GM12891 (cell line): ENCODE data around the gene TMCC3.

GRCh38 chr12:92912240-92912760 lies 16.8 kb downstream of the EEA1 start:
- RRBS = no CpG with 5 or more reads among the region's 3 CpGs

DNA sequence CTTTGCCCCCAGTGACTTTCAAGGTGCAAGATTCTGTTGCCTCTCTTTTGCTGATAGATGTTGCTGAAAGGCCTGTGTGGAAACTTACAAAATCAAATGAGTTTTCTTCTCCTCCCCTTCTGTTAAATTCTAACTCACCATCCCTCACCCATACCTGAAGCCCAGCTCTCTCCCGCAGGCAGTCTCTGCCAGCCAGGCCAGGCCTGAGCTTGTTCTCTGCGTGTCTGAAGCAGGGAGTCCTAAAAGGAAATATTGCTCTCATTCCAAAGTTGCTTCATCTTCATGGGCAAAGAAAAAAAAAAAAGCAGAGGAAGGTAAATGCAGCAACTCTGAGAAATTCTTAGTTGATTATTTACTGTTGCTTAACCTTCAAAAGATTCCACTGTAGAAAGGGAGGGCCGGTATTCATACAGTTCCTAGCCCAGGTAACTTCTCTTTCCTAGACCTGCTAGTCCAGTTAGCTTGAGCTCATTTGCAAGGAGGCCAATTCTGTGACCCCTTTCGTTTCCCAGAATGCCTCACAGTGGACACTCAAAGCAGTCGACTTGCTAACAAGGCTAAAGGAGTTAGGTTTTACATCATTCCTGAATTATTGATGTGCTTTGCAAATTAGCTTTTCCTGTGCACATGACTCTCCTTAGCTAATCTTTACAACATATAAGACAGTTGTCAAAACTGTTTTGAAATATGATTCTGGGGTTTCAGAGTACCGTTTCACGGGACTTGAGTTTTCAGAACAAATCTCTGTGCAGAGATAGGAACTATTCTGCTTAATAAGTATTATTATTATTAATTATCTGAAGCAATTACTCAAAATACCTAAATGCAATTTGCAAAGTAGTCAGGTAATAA lies 193.6 kb upstream of the EEA1 start:
- RRBS = no CpG with 5 or more reads among the region's 7 CpGs

DNA sequence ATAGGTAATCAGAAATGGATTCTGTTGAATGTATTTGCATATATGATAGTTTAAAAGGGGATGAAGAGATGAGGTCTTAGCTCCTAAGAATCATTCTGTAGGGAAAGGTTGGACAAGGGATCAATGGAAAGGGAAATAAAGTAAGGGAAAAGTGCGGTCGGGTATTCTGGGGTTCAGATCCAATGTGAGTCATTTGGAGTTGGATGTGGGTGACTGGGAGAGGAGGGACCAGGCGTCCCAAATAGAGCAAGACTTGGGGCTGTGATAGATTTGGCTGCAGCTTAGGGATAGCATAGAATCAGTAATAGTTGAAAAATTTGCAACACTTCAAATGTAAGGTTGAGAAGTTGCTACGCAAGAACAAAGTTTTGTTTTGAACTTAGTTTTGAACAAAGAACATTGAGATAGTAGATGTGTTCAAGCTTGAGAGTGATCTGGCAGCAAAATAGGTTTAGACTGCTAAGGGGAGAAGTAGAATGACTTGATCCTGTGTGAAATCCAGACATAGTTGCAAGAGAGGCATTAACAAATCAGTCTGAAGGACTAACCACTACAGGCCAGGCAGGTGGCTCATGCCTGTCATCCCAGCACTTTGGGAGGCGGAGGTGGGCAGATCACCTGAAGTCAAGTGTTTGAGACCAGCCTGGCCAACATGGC lies 3.8 kb downstream of the NUDT4 start:
- RRBS = no CpG with 5 or more reads among the region's 5 CpGs

DNA sequence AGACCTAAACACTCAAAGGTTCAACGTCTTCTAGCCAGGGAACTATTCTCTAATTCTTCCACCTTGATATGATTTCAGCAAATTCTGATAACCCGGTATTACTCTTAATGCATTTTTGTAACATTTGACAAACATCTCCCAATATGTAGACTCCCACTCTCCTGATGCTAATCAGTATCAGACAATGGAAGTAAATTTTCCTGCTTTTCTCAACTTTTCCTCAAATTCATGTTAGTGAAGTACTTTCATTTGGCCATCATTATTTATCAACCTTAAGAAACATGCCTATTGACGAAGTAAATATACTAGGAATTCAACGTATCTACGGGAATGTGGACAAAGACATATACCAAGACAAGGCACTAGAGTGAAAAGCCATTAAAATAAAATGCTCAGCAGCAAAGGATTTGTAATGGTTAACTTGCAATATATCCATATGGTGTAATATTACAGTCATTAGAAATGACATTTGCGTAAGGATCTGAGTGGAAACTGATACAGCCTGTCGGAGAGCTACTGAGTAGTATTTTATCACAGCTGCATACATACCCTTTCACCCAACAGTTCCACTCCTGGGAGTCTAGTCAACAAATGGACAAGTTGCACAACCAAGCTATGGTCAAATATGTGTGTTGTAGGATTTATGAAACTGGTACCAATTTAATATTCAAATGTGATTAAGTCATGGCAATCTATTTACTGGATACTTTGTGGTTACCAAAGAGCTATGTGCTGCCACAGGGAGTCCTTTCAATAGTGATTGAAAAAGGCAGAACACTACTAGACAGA lies 26.4 kb downstream of the NUDT4 start:
- RRBS = no CpG with 5 or more reads among the region's 7 CpGs

GRCh38 chr12:93570697-93571377 lies 1.6 kb upstream of the SOCS2 start:
- RRBS = 2% methylated on average over 23 of the region's 85 CpGs

DNA sequence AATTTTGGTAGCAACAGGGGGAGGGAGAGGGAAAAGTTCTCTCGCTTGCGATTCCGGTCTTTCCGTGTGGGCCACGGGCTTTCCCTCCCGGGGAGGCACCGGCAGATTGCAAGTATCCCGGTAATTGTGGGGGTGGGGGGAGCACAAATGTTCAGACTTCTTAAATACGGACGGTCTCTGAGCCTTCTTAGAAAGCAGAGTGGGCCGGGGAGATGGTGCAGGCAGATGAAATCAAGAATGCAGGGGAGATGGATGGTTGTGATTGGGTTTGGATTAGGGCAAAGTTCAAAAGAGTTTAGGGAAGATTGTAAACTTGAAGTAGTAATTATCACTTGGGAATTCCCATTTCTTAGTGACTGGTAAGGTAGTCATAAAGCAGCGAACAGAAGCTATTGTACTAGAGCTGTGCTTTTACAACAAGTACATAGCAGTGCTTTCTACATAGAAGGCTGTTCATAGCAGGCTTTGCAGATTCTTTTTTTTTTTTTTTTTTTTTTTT lies 1.3 kb downstream of the SOCS2 start:
- RRBS = 21% methylated on average over 3 of the region's 12 CpGs

- RRBS = 40% methylated on average over 4 of the region's 16 CpGs
Observed at GRCh38 chr12:93574229-93575305, 2.1 kb downstream of the SOCS2 start.

- RRBS = no CpG with 5 or more reads among the region's 5 CpGs
Observed at GRCh38 chr12:93727815-93728261, 50.7 kb downstream of the CRADD start.

- RRBS = no CpG with 5 or more reads among the region's 5 CpGs
Observed at GRCh38 chr12:93760461-93761106, 83.4 kb downstream of the CRADD start.

GRCh38 chr12:93848230-93848707 lies 171.1 kb downstream of the CRADD start:
- RRBS = no CpG with 5 or more reads among the region's 7 CpGs

DNA sequence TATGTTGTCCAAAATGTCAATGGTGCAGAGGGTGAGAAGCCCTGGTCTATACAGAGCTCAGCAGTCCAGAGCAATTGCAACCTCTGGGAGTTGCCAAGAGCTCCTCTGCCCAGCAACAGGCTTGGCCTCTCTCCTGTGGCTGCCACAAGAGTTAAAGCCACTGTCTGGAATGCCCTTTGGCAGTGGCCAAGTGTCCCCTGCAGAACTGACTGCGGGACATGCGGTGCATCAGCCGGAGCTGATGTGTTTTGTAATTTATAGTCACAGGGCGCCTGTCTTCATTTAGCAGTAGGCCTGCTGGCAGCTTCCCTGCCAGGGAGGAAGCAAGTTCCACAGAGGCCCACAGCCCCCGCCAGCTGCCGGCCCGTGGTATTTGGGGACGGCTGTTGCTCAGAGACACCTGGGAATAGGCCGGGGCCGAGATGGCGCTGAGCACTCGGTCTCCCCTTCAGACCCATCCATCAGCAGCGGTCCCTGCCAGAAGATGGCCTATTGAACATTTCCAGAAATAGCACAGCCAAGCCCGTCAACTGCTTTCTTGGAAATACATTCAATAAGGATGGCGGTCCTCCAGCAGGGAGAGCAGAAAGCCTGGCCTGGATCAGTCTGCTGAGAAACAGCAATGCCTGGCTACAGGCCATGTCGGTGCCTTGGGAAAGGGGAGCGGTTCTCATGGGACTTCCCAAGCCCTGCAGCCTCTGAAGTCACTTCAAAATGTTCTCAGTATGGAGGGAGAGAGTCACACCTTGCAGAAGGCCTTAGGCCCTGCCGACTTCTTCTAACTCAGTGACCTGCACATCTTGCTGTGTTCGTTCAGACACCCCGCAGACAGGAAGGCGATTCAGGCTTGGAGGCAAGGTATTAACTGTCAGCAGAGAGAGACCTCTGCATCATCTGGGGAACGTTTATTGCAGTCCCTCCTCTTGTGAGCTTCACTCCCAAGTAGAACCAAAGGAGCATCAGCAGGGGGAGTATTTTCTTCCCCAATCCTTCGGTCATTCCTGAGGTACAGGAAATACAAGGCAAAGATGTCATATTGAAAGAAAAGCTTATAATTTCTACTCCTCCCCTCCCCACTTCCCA lies 217.5 kb downstream of the CRADD start:
- RRBS = no CpG with 5 or more reads among the region's 23 CpGs

- RRBS = no CpG with 5 or more reads among the region's 16 CpGs
Observed at GRCh38 chr12:93990761-93991501, 157.4 kb upstream of the PLXNC1 start.

DNA sequence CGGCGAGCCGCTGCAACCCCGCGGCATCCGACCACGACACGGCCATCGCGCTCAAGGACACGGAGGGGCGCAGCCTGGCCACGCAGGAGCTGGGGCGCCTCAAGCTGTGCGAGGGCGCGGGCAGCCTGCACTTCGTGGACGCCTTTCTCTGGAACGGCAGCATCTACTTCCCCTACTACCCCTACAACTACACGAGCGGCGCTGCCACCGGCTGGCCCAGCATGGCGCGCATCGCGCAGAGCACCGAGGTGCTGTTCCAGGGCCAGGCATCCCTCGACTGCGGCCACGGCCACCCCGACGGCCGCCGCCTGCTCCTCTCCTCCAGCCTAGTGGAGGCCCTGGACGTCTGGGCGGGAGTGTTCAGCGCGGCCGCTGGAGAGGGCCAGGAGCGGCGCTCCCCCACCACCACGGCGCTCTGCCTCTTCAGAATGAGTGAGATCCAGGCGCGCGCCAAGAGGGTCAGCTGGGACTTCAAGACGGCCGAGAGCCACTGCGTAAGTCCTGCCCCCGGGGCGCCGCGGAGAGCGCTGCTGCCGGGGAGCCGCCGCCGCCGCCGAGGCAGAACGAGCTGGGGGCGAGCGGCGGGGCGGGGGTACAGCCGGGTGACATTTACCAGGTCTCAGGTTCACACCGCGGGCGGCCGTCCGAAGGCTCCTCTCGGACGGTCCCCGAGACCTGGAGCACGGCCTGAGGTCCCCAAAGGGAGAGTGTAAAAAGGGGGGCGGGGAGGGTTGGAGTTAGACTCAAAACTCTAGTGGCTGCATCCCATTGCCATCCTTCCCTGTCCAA lies 1.4 kb downstream of the PLXNC1 start:
- RRBS = 1% methylated on average over 12 of the region's 78 CpGs

DNA sequence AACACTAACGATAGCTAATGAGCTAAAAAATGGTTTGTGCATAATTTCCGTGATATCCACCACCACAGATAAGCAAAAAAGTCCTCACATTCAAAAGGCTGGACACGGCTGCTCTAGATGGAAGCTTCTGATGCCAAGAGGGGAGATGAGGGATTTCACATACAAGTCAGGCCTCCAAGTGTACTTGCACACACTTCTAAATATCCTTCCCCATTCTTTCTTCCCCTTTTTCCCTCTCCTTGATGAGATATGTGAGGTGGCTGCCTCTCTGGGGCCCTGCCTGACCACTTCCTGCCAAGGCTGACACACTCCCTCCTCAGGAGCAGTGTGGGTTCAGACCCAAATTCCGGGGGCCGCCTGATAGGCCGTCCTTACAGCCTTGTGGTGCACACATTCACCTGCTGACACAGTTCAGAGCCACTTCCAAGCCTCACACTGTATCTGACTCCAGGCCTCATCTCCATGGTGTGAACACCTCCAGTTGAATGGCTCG lies 96.4 kb downstream of the PLXNC1 start:
- RRBS = no CpG with 5 or more reads among the region's 7 CpGs

- RRBS = no CpG with 5 or more reads among the region's 10 CpGs
Observed at GRCh38 chr12:94254403-94255230, 106.2 kb downstream of the PLXNC1 start.

DNA sequence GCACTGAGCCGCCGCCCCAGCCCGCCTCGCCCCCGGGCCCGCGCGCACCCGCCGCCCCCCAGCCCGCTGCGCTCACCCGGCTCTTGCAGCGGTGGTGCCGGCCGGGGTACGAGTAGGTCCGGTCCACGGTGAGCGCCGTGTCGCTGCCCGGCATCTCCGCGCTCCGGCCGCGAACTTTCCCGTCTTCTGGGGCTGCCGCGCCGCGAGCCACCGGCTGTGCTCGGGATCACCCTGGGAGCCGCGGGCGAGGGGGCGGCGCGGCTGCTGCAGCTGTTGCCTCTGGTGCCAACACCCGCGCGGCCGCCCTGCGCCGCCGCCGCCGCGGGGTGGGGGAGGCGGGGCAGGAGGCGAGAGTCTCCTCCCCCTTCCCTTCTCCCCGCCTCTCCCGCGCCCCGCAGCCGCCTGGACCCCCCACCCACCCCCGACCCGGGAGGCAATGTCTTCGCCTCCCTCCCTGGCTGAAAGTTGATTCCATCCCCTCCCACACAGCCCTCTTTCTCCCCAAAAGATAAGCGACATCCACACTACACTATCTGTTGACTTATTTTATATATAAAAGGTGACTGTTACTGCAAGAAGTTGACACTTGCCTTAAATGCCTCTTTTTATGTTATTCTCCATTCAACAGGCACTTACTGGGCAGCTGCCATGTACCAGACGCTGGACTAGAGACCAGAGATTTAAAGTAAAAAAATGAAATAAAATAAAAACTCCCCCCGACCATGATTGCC lies at the start of gene TMCC3:
Gene TMCC3, minus strand, starts transcription at position 281 of the 731 bp plus-strand sequence.
- RRBS = under 1% methylated on average over 22 of the region's 64 CpGs

- RRBS = no CpG with 5 or more reads among the region's 16 CpGs
Observed at GRCh38 chr12:94832694-94833689, 170.5 kb downstream of the NDUFA12 start.

- RRBS = no CpG with 5 or more reads among the region's 2 CpGs
Observed at GRCh38 chr12:94872230-94872429, 131.4 kb downstream of the NDUFA12 start.

DNA sequence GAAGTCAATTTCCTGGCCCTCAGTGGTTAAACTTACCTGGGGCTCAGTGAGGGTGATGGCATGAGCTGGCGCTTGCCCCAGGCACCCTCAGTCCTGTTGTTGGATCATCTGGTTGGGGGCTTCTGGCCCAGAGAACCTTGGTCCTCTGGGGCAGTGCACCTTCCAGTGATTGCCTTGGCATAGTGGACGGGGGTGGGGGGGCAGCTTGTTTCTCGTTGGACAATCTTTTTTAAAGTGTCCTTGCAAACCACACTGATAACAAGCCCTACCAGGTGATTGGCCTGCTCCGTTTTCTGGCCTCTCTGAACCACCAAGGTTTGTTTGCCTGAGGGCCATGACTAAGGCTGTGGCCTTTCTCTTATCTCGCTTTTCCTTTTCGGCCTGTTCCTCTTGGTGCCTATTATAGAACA lies 19.2 kb upstream of the METAP2 start:
- RRBS = no CpG with 5 or more reads among the region's 6 CpGs

GRCh38 chr12:95547410-95548073 lies 3.7 kb downstream of the USP44 start:
- RRBS = no CpG with 5 or more reads among the region's 10 CpGs